Tongue (tissue), 2 donors: Measurements from ENCODE around the genes FOXO3, SESN1 and ZBTB24.

GRCh38 chr6:108559339-108559870 lies 1.3 kb upstream of the FOXO3 start:
- RAMPAGE, long total RNA: no peak

- RAMPAGE, long total RNA: no peak
These were observed at the start of gene FOXO3 for GRCh38 chr6:108560477-108561353. FOXO3 (plus strand) TSS chr6:108560917.

- RAMPAGE, long total RNA: no peak
These were observed 19.9 kb downstream of the FOXO3 start for GRCh38 chr6:108580562-108581052.

GRCh38 chr6:108587779-108588166 lies 27.1 kb downstream of the FOXO3 start:
- RAMPAGE, long total RNA: no peak

- RAMPAGE, long total RNA: no peak
These were observed 35.3 kb downstream of the FOXO3 start for GRCh38 chr6:108595976-108596512.

DNA sequence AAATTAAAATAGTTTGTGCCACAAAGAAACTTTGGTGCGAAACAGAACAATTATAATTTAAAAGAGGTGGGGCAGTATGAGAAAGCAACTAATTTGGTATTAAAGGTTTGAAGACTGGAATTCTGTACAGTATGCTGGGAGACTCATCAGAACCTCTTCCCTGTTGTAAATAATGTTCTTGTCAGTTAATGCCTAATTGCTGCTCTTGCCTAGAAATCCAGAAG lies 45.2 kb downstream of the FOXO3 start:
- RAMPAGE, long total RNA: no peak

GRCh38 chr6:108689119-108689742 lies 128.5 kb downstream of the FOXO3 start:
- RAMPAGE, long total RNA: no peak

DNA sequence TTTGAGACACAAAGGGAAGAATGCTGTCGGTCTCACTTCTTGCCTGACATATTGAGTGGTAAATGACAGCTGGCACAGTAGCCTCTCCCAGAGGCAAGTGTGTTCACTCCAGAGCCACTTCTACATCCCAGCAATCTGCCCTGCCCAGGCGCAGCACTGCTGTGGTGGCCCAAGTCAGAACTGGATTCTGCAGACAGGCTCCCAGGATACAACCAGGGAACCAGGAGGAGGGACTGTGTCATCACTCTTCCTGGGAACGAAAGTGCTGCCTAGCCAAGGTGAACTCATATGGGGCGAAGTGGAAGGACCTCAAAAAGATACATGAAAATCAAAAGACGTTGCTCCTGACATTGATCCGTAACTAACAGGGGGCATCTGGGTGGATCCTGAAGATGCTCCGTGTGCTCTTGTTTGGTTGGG lies 103.2 kb upstream of the ARMC2 start:
- RAMPAGE, long total RNA: no peak

- RAMPAGE, long total RNA: no peak
These were observed 112.5 kb downstream of the ARMC2 start for GRCh38 chr6:108960493-108961283.

DNA sequence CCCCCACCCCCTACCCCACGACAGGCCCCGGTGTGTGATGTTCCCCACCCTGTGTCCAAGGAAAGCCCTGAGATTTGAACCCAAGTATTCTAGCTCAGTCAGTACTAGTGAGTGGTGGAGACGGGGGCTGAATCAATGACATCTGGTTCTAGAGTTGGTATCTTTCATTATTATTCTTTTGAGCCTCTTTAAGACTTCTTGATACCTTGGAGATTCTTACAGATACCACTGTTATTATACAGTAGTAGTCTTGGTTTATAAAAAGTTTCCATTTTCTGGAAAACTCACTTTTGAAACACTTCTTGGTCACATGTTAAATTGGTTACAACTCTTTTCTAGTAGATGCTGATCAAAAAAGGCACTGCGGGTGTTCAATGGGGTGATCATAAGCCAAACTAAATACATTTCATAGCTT lies 88.2 kb downstream of the SESN1 start:
- RAMPAGE, long total RNA: no peak

GRCh38 chr6:109010657-109011223 lies 83.9 kb downstream of the SESN1 start:
- RAMPAGE, long total RNA: no peak

GRCh38 chr6:109093719-109094157 lies 908 bp downstream of the SESN1 start:
- RAMPAGE, long total RNA: no peak

GRCh38 chr6:109094717-109095331 lies at the start of gene SESN1:
SESN1 (minus strand) TSS chr6:109094846.
- RAMPAGE, long total RNA: no peak

DNA sequence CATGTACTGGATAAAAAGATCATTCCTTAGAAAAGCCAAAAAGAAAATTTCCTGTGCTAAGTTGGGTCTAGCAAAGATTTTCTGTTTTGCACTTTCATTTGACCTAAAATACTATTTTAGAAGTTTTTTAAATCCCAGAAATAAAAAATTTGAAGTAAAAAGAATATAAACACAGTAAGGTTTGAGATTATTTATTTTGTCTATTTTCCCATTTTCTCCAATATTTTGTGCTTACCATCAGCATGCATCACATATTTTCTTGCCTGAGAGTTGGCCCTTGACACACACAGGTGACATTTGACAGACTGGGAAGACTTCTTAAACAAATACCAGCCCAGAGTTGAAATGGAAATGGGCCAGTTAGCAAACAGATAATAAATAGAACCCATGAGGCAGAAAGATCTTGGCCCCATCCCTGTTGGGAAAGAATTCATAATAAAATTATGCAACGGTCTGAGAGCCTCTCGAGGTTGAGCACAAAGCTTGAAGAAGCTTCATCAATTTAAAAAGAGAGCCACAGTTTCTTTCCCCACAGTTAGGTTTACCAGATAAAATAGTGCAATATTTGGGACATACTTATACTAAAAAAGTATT lies 130.1 kb downstream of the CD164 start:
- RAMPAGE, long total RNA: no peak

GRCh38 chr6:109367271-109367842 lies 14.9 kb downstream of the CD164 start:
- RAMPAGE, long total RNA: no peak

DNA sequence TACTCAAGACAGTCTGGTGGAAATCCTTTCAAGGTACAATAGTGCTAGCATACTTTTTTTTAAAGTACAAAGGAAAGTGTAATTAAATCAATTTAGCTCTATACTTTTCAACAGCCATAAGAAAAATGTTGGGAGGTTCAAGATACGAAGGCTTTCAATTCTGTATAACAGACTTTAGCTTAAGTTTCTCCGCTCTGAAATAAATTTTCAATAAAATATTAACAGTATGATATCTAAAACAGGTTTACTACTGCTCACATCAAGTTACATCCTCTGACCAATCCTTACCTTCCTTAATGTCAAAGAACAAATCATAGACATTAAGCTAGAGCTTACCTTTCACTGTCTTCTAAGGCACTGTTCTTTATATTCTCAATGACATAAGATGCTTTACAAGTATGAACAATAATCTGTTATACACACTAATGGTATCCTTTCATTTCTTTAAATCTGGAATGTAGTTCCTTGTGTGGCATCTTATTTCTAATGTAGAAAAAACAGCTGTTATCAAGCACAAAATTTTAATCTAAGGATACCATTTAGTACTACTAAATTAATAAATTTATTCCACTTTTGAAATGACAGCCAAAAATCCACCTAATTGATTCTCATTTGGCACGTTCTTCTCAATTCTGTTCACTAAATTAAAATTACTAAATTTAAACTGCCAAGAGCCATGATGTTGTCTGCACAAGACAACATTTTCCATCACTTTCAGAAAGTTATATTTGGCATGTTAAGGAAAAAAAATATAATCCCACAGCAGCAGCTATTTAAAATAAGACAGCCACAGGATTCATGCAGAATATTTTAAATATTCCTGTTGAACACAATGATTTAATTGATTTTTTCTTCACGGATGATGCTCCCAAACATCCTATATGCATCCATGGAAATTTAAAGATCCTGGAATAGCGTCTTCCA lies 14.2 kb downstream of the CD164 start:
- RAMPAGE, long total RNA: no peak

DNA sequence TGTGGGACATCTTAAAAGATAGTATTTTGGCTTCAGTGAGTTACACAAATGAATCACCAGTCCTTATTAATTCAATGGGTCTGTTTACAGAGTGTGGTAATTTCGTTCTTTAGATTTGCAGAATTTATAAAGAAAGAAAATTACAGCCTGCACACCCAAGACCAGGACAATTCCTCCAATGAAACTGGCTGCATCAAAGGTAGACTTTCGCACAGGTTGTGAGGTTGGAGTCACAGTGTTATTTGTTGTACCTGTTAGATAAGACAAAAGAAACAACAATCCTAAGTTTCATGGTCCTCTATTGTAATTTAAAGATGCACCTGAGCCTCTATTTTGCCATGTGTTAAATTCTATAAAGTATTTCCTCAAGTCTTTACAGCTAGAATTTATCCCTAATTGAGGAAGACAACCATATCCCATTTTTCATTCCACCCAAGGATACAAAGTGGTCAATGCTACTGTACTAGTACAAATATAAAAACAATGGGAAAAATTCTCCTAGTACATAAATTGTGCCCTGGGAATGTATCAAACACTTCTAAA lies 13.4 kb downstream of the CD164 start:
- RAMPAGE, long total RNA: no peak

GRCh38 chr6:109389673-109390249 lies 7.5 kb upstream of the CD164 start:
- RAMPAGE, long total RNA: no peak

- RAMPAGE, long total RNA: no peak
These were observed 583 bp upstream of the MICAL1 start for GRCh38 chr6:109456148-109456561.

DNA sequence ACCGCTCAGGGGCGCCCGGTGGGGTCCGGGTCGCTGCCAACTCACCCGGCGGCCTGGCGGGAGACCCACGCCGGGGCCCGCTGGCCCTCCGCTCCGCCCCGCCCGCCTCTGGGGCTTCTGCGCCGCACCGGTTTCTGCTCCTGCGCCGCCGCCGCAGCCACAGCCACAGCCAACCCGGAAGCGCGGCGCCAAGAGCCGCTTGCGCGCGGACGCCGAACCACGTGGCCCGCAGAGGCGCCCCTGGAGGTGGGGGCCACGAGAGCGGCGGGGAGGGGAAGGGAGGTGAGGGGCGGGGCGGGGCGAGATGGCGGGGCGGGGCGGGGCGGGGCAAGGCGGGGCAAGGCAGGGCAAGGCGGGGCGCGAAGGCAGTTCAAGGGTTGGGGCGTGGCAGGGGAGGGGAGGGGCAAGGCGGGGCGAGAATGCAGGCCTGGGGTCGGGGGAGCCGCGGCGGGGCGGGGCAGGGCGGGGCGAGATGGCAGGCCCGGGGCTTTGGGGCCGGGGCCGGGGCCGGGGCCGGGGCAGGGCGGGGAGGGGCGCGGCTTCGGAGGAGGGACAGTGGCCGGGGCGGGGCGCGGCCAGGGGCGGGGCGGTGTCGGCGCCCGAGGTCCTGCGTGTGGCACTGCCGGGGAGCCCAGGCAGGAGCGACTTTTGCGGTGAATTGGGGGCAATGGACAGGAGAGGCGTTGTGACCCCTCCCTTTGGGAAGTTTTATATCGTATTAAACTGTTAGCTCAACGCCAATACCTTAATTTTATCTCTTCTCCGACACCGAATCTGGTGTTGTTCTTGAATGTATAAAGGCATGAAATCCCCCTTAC lies at the start of gene ZBTB24:
Gene ZBTB24, minus strand, starts transcription at position 167 of the 818 bp plus-strand sequence.
- RAMPAGE, long total RNA: no peak